ENCODE data around the gene TTC30A.

DNA sequence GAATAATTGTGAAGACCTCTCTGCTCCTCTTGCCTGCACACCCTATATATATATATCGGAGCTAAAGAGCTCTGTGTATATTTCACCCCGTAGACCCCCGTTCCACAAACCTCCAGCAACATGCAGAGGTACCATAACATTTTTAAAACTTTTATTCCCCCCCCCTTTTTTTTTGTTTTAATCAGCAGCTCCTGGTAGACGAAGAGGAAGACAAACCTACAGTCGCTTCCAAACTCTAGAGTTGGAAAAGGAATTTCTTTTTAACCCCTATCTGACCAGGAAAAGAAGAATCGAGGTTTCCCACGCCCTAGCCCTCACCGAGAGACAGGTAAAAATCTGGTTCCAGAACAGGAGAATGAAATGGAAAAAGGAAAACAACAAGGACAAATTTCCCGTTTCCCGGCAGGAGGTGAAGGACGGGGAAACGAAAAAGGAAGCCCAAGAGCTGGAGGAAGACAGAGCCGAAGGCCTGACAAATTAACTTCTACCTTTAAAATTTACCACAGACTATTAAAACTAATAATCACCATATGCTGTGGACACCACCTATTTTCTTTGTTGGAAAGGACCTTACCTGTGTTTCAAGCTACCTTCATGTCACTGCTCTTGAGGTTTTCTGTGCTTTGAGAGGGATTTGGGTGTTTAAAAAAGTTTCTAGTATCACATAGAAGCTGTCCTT is 1.8 kb downstream of the HOXD8 start:
- RRBS = no CpG with 5 or more reads among the region's 13 CpGs

GRCh38 chr2:176159963-176160416 is 2.9 kb downstream of the HOXD3 start:
- RRBS = 80% methylated on average over 10 of the region's 35 CpGs

- RRBS = 3% methylated on average over 2 of the region's 19 CpGs
Observed at GRCh38 chr2:176161944-176162678, 5.0 kb downstream of the HOXD3 start.

- RRBS = no CpG with 5 or more reads among the region's 3 CpGs
Observed at GRCh38 chr2:176175666-176176120, 12.8 kb upstream of the HOXD1 start.

DNA sequence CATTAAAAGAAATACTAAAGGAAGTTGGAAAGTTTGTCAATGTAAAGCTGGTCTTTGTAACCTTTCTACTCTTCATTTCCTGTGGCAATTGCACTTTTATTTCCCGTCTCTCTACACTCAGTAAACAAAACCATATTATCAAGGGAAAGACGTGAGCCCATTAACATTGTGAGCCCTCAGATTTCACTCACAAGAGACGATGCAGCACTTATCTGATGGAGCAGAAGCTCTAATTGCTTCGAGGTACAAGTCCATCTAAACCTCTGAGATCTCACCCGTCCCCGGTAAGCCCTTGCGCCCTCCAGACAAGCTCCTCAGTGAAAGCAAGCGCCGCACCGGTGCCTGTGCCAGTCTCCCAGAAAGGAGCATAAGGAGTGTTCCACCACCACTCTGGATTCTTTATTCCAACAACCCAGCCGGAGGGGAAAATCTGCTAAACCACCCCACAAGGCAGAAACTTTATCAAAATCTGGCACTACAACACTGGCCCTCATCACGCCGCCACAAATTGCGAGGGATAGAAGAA is 942 bp upstream of the HOXD1 start:
- RRBS = 80% methylated on average over 6 of the region's 14 CpGs

DNA sequence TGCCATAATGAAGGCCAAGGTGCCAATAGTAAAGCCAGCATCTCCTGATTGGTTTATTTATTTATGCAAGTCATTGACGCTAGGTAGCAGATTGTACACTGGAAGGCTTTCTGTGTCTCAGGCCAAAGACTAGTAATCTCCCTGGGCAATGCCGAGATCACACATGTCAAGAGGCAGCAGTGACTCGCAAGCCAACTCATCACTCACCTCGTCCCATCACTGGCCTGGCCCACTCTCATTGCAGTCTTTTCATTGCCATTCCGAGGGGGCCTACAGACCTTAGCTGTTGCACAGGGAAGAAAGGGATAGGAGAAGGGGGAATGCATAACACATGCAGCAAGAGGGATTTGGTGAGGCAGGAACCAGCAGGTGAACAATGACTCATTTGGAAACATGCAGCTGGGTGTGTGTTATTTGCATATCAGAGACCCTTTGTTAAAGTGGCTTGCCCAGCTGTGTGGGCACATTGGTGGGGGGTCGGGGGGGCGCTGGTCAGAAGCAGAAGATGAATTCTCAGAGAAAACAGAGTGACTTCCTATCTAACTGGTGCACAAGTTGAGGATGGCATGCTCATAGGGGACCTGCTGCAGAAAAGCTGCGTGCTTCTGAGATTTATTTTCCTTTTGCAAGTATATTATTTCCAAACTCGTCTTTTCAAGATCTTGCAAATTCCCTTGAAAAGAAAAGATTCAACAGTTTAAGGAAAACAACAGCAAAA is 448.6 kb upstream of the HNRNPA3 start:
- RRBS = no CpG with 5 or more reads among the region's 9 CpGs

- RRBS = no CpG with 5 or more reads among the region's 3 CpGs
Observed at GRCh38 chr2:176781578-176782046, 431.0 kb upstream of the HNRNPA3 start.

DNA sequence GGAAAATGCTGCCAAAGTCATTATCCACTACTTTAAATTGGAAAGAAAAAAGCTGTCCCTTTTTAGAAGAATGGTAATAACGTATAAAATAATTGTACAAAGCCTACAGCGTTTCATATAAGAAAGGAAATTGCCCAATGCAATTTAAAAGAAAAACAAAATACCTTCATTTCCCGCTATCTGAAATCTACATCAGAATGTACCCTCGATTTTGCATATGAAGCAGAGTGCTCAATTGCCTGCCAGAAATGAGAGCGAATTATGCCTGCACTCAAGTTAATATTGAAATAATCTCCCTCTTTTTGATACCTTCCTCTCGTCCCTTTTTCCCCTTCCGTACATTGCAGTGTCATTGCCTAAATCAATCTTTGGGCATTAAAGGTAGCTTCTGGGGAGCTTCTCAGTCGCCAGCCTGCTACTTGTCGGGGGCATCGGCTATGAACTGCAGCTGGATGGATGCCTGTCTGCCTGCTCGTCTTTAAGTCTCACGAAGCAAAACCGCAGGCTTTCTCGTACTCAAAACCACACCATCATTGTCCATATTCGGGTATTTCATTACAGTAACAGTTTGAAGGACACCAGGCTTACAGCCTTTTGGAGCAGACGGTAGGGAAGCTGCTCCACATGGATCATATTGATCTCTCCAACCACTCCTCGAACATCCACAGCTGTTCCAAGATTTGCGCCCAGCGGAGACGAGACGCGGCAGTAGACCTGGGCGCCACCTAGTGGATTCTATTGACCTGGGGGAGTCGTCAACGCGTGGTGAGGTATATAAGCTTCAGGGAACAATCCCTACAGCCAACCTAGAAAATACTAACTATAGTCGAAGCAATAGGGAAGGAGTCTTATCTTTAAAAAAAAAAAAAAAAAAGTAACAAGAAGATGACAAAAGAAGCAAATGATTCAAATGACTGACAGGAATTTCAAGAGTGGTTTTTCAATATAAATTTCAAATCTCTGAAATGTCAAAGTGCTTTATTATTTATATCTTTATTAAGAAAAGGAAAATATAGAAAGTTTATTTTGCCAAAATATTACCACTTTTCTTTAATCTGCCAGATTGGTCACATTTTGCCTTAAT is 63.9 kb upstream of the HNRNPA3 start:
- RRBS = no CpG with 5 or more reads among the region's 27 CpGs

- RRBS = no CpG with 5 or more reads among the region's 4 CpGs
Observed at GRCh38 chr2:177174360-177174796, 38.2 kb upstream of the HNRNPA3 start.

DNA sequence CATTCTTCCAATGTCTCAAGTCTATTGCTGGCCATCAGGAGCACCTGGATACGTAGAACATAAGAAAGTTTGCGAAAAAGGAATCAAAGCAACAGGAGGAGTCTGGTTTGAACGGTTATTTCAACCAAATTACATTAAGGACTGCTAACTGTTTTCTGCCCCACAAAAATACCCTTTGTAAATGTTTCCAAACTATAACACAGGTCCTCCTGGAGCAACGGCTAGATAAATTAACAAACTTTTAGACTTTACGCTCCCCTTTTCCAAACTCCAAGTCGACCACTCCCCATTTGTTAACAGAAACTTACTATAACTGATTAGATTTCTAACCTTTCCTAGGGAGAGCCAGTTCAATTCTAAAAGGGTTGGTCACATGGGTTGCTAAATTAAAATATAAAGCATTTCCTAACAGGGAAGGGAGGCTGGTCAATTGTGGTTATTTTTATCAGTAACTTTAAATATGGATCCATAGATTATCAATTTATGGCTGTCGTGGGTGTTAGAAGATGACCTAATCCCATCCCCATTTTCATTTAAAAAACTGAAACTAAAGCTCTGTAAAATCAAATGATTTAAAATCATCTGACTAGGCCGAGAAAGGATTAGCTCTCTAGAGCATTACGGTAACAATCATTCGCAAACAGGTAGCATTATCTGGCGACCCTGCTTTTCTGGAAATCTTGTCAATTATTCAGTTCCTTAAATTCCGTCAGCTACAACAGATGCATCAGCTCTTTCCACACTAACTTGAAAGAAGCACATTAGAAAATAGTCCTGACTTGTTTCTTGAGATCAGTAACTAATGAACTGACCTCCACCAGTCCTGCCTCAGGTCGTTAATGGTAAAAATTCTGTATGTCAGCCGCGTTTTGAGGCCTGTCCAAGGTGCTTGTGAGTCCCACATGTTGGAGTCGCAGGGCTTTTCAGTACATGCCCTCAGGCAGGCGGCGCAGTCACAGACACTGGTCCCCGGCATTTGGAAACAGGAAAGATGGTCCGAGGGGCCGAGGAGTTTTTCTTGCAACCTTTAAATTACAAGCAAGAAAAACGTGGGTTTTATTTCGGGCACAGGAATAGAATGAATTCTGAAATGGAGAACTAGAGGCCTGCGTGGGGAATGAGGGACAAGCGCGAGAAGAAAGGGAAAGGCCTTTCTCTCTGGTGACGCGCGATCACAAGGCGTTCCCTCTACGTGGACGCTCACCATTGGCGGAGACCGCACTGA is 889 bp upstream of the HNRNPA3 start:
- RRBS = no CpG with 5 or more reads among the region's 34 CpGs

GRCh38 chr2:177352483-177353107 is 40.0 kb upstream of the AGPS start:
- RRBS = no CpG with 5 or more reads among the region's 3 CpGs

- RRBS = 37% methylated on average over 14 of the region's 76 CpGs
Observed at GRCh38 chr2:177618183-177619196, at the start of gene TTC30A. Gene TTC30A, minus strand, starts transcription at chr2:177618742.

DNA sequence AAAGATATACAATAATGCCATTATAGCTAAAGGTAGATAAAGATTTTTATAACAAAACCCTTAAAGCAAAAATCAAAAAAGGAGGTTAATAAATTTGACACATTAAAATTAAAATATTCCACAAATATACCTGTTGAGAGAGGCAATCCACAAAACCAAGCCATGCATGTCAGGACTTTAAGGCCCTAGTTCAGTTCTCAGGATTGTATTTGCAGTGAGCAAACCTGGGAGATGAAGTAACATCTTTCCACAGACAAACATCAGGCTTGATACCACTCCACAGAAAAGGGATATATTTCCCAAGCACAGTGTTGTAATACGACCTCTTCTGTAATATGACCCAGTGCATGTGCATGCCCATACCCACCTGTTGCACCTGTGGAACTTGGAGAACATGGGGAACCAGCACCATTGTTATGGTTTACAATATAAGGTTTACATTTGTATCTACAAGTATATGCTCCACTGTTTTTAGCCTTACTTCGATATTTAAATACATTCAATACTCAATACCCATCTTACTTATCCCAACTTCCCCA is 184.0 kb downstream of the PDE11A start:
- RRBS = no CpG with 5 or more reads among the region's 2 CpGs

GRCh38 chr2:178193446-178194466 is 556 bp upstream of the OSBPL6 start:
- RRBS = 4% methylated on average over 27 of the region's 81 CpGs

DNA sequence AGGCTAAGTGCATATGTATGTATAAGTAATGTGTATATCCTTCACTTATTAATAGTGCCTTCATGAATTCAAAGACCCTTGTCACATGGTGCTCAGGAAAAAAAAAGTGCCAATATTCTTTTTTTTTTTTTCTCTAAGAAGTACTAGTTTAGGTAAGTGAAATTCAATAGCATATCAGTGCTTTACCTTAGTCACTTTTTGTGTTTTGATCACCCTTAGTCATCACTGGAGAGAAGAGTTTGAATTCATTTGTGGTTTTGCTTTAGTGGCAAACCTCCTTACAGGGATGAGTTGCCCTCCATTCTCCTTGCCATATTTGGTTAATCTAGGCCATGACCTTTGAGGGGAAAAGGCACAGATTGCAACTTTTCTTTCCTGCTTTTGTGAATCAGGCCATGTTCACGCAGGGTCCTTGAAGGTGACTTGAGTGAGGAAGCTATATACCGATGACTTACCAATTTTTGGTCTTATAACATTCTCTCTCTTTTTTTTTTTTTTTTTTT is 34.4 kb downstream of the PLEKHA3 start:
- RRBS = no CpG with 5 or more reads among the region's 2 CpGs

- RRBS = no CpG with 5 or more reads among the region's 26 CpGs
Observed at GRCh38 chr2:178531172-178532066, 51.2 kb downstream of the PLEKHA3 start.

- RRBS = no CpG with 5 or more reads among the region's 7 CpGs
Observed at GRCh38 chr2:178568979-178569589, 88.8 kb downstream of the PLEKHA3 start.

DNA sequence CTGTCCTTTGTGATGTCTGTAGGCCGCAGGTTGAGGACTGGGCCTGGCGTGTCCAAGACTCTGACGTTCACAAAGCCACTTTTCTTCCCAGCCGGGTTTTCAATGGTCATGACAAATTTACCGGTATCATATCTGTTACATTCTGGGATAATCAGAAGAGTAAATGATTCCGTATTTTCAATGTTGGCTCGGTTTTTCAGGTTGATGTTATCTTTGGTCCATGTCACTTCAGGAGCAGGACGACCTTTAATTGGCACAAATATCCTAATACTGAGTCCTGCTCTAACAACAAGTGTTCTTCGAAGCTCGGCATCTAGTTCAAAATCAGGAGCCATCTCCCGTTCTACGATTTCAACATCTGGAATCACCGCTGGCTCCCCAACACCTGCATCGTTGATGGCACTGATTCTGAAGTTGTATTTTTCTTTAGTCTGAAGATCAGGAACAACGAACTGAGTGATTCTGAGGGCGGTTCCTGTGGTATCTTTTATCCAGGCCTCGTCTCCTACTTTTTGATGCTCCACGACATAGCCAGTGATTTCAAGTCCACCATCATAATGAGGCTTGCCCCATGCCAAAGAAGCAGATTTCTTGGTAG is 95.6 kb downstream of the PLEKHA3 start:
- RRBS = no CpG with 5 or more reads among the region's 18 CpGs

- RRBS = no CpG with 5 or more reads among the region's 8 CpGs
Observed at GRCh38 chr2:178612102-178612540, 131.9 kb downstream of the PLEKHA3 start.

Measured in Jurkat, Clone E6-1 (cell line).